Neural progenitor cell (in vitro differentiated cells): ENCODE results near the genes EIF4EBP3, SRA1, TAF7 and PCDHGA4.

DNA sequence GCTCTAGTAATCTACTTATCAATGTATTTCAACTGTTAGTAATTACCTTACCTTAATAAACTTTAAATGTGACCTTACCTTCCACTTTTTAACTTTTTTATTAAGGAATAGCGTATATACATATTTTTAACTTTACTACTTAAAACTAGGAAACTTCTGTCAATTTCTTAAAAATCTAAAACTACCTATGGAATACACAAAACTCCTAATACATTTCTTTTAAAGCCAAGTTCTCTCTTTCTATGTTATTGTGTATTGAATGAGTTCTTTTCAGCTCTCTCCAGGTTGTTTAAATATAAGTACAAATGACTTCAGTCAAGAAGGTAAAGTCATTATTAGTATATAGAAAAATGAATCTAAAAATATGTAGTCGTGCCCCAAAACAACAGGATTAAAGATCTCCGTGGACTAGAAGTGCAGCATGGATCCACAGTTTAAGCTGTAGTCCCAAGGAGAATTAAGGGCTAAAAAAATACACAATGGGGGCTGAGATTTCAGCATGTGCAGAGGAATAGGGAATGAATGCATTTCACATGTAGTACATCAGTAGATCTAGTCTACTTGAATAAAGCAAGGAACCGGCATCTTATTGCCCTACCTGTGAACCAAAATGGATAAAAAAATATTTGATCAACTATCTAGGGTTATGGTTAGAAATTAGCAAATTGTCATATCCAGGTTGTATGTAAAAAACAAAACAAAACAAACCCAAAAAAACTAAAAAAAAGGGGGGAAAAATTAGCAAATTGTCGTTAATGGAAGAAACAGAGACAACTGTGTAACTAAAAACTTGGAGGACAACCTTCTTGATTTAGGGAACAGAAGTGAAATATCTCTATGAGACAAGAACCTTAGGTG lies 72.4 kb upstream of the EIF4EBP3 start:
- RAMPAGE, long total RNA = no peak

DNA sequence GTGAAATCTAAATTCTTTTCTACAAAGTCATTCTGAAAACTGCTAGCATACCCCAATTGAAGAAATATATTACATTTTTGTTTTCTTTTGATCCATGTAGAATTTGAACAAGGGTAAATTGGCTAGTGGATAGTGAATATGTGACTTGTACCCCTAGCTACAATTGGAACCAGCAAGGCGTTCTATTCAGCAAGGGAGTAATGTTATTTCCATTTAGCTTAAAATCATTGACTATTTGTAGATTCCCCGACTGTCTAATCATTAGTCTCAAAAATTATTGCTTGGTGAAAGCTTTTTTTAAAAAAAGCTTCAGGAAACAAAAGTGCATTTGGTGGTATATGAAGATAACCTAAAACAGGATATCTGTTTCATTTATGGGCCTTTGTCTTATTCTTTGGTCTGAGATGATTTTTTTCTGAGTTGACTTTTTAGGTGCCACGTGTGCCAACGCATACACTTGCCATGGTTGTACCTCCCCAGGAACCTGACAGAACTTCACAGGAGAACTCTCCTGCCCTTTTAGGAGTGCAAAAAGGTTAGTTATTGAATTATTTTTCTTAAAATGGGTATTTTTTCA lies 60.8 kb upstream of the EIF4EBP3 start:
- RAMPAGE, long total RNA = no peak

GRCh38 chr5:140547364-140547780 lies at the start of gene EIF4EBP3:
Gene EIF4EBP3, plus strand, starts transcription at chr5:140547662.
- RAMPAGE, long total RNA = no peak

DNA sequence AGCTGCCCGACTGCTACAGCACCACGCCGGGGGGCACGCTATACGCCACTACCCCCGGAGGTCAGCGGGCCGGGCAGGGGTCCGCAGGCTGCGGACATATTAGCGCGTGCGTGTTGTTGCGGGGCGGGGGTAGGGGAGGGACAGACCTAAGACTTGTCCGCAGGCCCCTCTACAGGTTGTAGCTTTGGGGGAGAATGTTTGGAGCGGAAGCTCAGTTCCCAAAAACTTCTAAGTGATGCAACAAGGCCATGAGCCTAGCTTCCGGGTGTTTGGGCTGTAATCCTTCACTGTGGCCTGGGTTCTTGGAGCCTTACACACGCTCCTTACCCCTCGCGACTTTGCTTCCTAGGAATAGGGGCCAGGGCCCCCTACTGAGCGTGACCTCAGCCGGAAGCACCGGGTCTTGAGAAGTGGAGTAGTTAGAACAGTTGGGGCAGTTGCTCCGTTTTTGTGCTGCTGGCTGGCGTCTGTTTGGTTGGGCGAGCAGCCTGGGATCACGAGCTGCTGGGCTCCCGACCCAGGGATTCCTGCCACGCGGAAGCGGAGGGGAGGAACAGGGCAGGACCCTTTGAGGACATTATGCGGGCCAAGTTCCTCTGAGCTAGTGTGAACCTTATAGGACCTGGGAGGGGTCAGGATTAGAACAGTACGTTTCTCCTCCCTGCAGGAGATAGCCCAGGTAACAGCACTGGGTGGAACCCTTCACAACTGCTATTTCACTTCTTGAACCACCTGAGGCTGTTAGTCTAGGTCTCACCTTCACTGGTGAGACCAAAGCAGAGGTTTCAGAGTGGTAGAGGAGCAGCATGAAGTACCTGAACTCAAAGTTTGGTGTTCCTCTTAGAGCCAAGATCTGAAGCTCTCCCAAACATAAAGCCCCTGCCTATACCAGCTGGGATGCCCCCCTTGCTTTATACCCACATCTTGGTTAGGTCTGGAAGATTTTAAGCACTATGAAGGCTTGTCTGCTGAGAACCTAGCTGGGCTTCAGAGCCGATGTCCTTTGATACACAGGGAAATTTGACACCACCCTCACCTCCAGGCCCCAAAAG lies 645 bp downstream of the EIF4EBP3 start:
- RAMPAGE, long total RNA = no peak

- RAMPAGE, long total RNA = no peak
Measured at GRCh38 chr5:140550566-140551498, 3.4 kb downstream of the EIF4EBP3 start.

DNA sequence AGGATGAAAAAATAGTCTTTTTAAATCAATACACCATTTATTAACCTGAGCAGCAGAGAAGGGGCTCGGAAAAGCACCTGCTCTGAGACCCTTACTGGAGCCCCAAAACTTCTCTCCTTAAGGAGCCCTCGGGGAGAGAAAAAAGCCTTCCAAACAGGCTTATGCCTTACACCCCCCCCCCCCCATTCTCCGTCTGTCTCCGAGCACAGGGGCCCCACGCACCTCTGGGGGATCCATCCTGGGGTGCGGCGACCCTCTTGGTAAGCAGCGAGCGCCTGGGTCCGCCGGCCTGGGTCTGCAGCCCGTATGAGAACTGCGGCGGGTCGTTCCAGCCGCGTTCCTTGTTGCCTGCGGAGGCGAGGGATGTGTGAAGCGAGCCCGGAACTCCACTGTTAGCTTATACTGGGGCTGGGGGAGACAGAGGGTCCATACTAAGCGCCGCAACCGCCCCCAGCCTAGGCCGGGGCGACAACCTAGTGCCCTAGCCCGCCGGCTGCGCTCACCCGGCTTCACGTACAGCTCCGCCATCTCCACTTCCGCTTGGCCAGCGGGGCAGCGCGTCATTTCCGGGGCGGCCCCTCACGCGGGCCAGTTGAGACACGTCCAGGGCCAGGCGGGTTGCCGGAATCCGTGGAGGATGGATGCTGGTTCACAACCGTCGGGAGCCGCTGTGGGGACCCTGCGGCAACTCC lies at the start of gene SRA1:
Gene SRA1, minus strand, starts transcription at position 549 of the 692 bp plus-strand sequence.
- RAMPAGE, long total RNA = no peak

DNA sequence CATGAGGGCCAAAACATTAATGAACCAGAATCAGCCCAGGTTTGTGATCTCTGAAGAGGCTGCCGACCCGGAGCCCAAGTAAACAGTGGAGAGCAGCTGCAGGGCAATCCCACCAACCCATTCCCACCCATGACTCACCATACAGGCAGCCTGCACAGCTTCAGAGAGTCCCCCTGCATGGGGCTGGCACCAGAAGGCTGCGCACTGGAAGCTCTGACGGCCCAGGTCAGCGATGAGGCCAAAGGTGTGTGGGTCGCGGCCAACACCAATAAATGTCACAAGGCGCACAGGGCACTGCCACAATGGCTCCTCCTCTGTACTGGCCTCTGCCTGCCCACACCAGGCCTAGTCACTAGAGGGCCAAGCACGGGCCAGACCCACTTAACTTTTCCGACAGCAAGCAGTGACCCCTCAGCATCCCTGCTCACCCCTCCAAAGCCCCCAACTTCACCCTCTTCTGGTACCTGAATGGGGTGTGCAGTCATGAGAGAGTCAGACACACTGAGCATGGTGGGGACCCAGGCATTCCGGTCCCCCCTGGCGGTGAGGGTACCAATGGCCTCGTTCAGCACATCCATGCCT lies 3.0 kb upstream of the SRA1 start:
- RAMPAGE, long total RNA = no peak

DNA sequence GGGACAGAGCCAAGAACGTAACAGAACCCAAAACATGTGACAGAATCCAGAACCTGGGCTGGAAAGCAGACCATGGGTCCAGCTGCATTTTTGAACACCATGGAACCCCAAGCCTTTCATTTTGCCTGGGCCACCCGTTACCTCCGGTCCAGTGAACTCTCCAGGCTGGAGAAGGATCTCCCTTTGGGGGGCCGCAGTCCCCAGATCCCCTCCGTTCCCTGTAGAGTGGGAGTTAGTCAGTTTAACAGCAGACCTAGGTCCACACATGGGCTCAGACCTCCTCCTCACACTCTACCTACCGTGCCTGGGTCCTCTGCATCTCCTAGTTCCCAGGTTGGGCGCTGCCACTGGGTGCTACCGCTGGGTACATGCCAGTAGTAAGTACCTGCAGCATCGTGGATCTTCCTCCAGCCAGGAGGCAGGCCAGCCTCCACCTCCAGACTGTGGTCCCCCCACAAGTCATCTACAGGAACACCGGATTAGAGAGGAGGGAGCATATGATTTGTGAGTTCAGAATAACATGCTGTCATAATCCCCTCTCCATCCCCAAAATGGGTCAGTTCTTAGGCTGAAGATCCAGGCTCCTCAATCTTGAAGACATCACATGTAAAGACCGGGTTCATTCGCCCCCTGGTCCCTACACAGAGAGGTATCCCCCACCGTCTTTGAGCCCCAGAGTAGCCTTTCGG lies 801 bp downstream of the APBB3 start:
- RAMPAGE, long total RNA = no peak

GRCh38 chr5:140704301-140704632 lies 4.0 kb downstream of the ZMAT2 start:
- RAMPAGE, long total RNA = no peak

- RAMPAGE, long total RNA = no peak
Measured at GRCh38 chr5:140848856-140849088, 590 bp downstream of the PCDHA9 start.

GRCh38 chr5:141041009-141041595 lies 10.1 kb upstream of the PCDHB1 start:
- RAMPAGE, long total RNA = no peak

DNA sequence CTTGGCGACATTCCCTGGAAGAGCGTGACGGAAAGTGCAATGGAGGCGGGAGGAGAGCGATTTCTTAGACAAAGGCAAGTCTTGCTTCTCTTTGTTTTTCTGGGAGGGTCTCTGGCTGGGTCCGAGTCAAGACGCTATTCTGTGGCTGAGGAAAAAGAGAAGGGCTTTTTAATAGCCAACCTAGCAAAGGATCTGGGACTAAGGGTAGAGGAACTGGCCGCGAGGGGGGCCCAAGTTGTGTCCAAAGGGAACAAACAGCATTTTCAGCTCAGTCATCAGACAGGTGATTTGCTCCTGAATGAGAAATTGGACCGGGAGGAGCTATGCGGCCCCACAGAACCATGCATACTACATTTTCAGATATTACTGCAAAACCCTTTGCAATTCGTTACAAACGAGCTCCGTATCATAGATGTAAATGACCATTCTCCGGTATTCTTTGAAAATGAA lies 363 bp downstream of the PCDHB3 start:
- RAMPAGE, long total RNA = no peak

GRCh38 chr5:141320683-141321437 lies at the start of gene TAF7:
Gene TAF7, minus strand, starts transcription at chr5:141320784.
- RAMPAGE, long total RNA = no peak

DNA sequence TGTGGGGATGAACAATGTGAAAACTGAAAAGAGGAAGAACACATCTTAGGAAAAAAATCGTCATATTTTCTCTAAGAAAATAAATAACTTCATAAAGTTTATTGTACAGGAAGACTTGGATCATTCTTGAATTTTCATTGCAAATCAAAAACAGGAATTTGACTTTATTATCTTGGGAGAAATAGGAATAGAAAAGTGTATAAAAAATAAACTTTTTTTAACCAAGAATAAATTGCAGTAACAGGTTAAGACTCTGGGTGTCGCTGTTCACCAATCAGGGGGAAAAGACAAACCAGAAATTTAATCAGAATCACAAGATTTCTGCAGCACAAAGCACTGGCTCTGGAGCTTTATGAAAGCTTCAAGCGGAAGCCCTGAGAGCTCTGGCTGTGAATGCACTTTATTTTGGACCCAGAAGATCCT lies at the start of gene PCDHGA4:
Gene PCDHGA4, plus strand, starts transcription at position 307 of the 423 bp plus-strand sequence.
- RAMPAGE, long total RNA = no peak

DNA sequence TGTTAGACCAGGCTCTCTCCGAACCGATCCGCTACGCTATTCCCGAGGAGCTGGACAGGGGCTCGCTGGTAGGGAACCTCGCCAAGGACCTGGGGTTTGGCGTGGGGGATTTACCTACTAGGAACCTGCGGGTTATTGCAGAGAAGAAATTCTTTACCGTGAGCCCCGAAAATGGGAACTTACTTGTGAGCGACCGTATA lies 323 bp downstream of the PCDHGB3 start:
- RAMPAGE, long total RNA = no peak

- RAMPAGE, long total RNA = no peak
Measured at GRCh38 chr5:141420665-141420943, 247 bp upstream of the PCDHGA11 start.

DNA sequence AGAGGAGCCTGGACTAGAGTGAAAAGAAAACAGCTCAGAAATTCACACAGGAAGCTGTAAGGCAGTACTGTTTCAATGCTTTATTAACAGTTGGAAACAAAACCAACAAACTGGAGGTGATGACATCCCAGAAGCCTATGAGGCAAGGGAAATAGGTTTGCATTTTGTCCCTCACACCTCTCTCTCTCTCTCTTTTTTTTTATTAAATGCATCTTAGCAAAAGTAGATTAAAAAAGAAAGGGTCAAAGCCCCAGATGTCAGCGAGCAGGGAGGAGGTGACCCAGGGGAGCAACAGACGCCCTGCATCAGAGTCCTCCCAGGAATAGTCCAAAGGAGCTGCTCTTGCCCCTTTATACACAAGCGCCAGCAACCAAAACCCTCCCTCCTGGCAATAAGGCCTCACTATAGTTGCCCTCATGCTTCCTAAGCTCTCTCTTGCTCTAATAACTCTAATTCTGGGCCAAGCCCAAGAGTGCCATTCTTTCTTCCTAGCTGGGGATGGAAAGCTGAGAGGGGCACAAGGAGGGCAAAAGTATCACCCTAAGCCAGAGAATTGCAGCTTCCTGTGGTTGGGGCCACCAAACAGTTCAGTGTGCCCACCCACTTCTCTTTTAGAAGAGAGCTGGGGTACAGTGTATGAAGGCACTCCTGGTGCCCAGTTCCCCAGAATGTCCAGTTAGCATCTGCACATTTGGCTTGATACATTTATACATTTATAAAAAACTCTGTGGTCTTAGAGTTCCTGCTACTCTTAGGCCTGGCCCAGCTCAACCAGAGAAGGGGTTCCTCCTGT lies 26.3 kb downstream of the PCDHGC5 start:
- RAMPAGE, long total RNA = no peak

- RAMPAGE, long total RNA = no peak
Measured at GRCh38 chr5:141564511-141565000, 54.2 kb downstream of the DIAPH1 start.

GRCh38 chr5:141604190-141604999 lies 14.4 kb downstream of the DIAPH1 start:
- RAMPAGE, long total RNA = no peak

DNA sequence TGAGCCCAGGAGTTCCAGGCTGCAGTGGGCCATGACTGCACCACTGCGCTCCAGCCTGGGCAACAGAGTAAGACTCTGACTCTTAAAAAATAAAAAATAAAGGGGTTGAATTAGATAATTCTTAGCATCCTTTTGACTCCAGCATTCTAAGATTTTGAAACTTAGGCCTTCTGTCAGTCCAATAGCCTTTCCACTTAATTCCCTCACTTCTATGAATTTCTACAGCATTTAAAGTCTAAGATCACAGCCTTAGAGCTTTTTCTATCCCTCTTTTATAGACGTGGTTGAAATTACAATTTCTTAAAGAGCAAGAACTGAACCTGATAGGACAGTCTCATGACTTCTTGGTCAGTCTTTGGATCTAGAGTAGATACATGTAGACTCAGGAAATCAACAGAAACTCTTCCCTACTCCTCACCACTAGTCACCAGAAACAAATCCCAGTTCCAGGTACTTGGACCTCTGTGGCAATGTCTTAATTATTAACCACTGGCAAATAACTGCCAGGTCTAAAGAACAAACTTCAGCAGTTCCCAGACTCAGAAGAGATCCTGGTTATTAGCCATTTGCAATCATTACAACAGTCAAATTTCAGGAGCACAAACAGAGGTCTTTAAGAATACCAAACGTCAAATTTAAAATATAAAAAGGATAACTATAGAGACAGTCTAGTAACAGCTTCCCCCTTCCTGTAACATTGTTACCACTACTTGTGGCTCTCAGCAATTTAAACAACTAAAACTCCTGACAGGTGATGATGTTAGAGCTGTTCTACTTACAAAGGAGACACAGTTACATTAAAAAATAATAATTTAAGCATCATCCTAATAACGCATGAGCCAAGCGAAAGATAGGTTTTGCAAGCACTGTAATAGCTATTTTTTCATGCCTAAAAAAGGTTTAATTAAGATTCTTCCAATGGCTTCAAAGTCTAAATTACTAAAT lies 10.3 kb downstream of the DIAPH1 start:
- RAMPAGE, long total RNA = no peak